UCH-1 (cell line): ENCODE data around the gene HTR1B.

DNA sequence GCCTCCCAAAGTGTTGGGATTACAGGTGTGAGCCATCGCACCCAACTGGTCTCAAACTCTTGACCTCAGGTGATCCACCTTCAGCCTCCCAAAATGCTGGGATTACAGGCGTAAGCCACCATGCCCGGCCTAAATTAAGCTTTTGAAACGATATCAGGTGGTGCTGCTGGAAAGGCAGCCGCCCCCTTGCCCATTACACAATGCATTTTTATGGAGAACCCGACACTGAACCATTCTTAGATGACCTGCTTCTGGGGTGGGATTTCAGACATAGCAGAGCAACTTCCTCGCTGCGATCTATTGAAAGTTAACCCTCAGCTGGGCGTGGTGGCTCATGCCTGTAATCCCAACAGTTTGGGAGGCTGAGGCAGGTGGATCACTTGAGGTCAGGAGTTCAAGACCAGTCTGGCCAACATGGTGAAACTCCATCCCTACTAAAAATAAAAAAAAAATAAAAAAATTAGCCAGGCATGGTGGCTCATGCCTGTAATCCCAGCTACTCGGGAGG is 14.3 kb downstream of the MTO1 start:
- RRBS, result no CpG with 5 or more reads among the region's 10 CpGs

DNA sequence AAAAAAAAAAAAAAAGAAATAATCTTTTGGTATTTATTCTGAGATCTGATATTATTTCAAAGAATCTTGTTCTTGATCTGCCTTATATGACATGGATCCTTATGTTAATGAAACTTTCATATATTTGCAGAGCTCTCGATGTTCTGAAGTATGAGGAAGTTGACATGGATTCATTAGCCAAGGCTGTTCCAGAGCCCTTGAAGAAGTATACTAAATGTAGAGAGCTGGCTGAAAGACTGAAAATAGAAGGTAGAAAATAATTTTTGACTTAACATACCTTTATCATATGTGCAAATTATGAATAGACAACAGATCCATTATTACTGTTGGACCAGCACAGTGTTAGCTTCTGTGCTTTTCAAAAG is 28.7 kb downstream of the EEF1A1 start:
- RRBS, result no CpG with 5 or more reads among the region's 1 CpG

DNA sequence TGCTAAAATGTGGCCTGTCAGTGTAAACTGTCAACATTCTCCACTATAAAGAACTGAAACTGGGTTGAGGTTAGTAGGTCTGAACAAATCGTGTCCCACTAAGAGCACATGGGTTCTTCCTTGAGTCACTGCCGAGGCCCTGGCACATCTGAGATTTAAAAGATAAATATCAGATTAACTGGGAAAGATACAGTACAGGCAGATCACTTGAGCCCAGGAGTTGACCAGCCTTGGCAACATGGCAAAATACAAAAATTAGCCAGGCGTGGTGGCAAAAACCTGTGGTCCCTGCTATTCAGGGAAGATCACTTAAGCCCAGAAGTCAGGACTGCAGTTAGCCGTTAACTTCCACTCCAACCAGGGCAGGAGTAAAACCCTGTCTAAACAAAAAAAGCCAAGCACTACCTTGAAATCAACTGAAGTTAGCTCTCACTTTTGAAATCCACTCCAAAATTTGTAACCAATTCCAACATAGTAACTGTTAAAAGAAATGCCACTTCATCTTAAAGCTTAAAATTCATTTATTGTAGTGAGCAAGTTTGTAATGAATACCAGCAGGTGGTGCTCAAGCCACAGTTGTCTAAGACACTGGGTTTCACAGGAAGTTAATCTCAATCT is 5.5 kb downstream of the EEF1A1 start:
- RRBS, result no CpG with 5 or more reads among the region's 4 CpGs

DNA sequence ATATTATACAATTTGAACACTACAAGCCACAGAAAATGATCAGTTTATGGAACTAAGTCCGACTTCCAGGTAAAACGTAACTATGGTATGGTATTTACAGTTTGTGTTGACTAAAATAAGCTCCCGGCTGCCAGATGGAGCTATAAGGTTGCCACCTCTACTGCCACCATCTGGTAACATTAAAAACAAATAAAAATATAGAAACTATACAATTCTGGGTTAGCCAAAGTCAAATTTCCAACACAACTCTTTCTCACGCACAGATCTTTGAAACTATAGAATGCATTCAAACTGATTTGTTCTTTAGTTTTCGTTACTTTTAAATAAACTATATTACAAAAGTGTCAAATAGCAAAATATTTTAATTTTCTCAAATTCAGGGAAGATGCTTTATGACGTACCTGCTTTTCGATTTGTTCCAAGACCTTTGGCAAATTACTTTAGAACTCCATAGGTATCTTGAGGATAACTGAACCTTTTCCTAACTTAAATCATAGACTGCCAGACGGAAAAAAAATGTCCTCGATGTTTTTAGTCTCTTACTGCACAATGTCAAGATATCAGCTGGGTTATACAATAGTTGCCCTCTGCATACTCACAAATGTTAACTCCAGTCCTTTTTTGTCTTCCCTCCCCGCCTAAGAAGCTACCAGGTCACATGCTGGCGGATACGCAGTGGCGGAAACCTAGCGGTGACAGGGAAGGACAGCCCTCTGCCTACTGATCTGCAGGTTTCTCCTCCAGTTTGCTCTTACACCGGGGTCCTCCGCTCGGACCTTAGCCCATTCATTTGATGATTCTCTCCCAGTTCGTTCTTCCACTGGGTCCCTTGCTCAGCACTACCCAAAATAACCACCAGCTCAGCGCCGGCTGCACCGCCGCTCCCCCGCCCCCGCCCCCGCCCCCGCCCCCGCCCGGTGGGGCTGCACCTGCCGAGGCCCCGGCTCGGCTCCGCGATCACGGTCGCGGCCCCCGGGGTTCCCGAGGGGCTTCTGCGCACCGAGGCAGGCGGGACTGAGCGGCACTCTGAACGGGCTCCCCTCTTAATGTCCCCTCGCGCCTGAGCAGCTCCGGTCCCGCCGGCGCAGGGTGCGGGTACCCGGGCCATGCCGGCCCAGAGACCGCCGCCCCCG is 810 bp downstream of the SLC17A5 start:
- RRBS, result 6% methylated on average over 14 of the region's 55 CpGs

DNA sequence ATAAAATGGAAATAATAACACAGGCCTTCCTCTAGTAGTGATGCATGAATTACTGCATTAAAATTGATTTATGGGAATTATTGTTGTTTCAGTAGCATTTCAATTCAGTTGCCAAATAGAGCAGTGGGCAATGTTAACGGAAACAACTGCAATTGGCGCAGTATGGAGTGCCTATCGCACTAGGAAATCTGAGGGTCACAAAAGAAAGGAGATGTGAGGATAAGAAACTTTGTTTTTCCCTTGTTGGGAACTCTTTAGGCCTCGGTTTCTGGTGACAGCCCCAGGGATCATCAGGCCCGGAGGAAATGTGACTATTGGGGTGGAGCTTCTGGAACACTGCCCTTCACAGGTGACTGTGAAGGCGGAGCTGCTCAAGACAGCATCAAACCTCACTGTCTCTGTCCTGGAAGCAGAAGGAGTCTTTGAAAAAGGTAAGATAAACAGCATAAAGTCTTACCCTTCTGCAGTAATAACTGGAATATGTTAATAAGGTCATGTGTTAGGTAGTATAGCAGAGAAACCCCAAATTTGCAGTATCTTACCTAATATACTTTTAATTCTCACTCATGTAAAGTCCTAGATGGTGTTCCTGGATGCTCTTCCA is 1.2 kb downstream of the CD109 start:
- RRBS, result no CpG with 5 or more reads among the region's 6 CpGs

DNA sequence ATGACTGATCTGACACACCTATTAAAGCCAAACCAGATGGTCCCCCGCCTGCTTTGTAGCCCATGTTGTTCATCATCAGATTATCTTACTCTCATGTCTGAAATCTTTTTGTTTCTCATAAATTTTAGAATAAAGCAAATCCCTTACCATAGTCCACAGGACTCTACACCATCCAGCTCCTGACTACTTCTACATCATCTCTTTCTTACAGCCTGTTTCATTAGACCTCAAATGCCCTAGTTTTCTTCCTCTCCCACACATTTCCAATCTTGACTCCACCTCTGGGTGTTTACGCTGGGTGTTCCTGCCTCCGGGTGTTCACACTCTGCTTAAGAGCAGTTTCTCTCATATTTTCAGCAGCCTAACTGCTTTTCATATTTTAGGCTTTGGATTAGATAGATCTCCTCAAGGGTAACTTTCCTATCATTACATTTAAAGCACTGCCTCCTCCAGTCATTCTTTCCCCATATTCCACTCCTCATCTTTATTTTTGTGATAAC is 399.6 kb downstream of the COL12A1 start:
- RRBS, result no CpG with 5 or more reads among the region's 3 CpGs

- RRBS, result no CpG with 5 or more reads among the region's 5 CpGs
Measured at GRCh38 chr6:75098635-75099217, 107.1 kb downstream of the COL12A1 start.

GRCh38 chr6:75201807-75202067 is 4.1 kb downstream of the COL12A1 start:
- RRBS, result 13% methylated on average over 2 of the region's 14 CpGs

DNA sequence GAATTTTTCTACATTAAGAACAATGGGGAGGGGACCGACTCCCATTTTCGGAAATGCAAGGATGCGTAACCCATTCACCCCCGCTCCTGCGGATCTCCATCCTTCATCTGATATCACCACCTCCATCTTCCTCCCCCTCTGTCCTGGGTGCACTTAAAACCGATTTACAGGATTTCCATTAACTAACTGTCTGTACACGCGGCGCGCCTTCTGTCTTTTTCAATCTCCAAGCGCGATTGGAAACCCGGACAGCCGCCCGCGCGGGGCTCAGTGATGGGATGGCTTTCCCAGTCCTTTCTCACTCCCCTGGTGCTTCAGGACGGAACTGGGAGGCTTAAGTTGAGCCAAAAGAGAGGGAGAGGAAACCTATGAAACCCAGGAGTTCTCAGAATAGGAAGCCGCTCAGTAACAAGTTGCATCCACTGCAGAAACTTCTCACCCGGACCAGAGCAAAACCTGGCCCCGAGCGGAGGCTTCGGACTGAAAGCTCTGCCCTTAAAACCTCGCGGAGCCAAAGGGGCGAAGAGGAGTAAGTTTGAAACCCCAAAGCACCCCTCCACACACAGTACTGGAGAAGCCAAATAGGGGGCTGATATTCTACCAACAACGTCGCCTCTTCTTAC is 667 bp upstream of the COL12A1 start:
- RRBS, result no CpG with 5 or more reads among the region's 28 CpGs

DNA sequence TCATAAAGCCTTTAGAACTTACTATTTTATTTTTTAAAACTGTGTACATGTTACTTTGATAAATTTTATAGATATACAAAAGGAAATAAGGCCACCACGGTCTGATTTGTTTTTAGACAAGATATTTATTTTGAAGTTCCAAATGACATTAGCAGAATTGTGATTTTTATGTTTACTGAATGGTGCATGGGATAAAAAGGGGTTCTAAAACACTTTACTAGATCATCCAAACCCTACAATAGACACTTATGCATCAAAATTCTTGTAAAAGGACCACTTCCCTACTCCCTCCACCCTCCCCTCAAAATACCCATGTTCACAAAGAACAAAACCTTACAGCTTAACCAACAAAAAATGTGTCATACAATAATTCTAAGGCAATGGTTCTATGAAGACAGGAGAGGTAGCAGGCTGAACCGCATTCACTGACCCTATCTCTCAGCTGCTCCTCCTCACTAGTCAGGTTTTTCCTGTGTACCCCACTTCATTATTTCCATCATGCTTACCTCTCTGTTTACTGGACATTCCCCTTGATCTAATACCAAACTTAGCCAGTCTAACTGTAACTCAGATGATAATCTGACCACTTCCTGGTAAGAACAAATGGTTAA is 9.3 kb upstream of the COX7A2 start:
- RRBS, result no CpG with 5 or more reads among the region's 2 CpGs

GRCh38 chr6:75331719-75332191 is 47.2 kb upstream of the TMEM30A start:
- RRBS, result no CpG with 5 or more reads among the region's 3 CpGs

- RRBS, result no CpG with 5 or more reads among the region's 11 CpGs
Measured at GRCh38 chr6:75345303-75345921, 60.8 kb upstream of the TMEM30A start.

DNA sequence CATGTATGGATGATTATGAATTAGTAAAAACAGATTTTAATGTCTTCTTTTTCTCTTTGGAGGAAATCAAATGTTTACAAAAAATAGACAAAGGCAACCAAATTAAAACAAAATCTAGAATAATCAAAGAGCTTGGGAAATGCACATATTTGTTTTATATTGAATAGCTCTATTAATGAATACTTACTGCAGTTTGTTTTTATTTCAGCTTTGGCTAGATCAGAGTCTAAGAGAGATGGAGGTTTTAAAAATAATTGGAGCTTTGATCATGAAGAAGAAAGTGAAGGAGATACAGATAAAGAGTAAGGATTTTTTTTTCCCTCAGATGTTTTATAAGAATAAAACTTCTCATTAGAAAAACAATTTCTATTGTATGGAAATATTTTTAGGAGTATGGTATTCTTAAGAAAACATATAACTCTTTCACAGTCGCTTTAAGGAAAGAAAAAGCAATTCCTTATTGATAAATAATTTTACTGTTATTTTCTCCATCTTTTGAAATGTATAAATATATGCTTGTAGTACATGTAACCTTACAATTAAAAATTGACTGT is 19.7 kb downstream of the SENP6 start:
- RRBS, result no CpG with 5 or more reads among the region's 1 CpG

DNA sequence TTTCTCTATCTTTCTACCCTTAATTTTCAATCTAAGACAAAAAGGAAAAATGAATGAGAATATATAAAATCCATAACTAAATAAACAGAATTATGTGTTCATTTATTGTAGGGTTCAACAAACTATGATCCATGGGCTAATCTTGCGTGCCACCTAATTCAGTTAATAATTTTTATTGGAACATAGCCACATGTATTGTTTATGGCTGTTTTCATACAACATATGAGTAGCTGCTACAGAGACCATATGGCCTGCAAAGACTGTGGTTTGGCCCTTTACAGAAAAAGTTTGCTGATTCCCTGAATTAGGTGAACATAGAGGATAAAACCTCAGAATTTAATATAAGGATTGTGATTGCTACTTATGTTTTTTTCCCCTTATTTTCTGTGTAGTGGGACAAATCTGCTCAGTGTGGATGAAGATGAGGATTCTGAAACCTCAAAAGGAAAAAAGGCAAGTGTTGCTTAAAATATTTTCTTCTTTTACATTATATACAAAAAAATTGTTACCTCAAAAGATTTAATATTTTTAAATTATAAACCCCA is 21.9 kb downstream of the SENP6 start:
- RRBS, result no CpG with 5 or more reads among the region's 1 CpG

- RRBS, result 2% methylated on average over 7 of the region's 18 CpGs
Measured at GRCh38 chr6:75749500-75749994, 508 bp downstream of the MYO6 start.

GRCh38 chr6:76774587-76775273 is 688.6 kb downstream of the HTR1B start:
- RRBS, result no CpG with 5 or more reads among the region's 6 CpGs

- RRBS, result no CpG with 5 or more reads among the region's 24 CpGs
Measured at GRCh38 chr6:76876731-76877310, 586.5 kb downstream of the HTR1B start.

GRCh38 chr6:77030988-77031683 is 432.2 kb downstream of the HTR1B start:
- RRBS, result no CpG with 5 or more reads among the region's 7 CpGs

DNA sequence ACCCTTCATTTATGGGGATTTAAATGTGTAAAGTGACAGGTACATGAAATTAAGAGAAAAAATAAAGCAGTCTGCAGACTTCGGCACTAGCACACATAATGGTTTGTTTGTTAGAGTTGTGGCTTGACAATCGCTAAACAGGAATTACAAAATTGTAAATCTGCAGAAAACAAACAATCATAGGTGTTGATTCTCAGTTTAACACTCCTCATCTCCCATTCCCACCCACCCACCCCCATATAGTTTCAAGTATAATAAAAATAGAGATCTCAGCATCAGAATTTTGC is 2.0 kb downstream of the HTR1B start:
- RRBS, result no CpG with 5 or more reads among the region's 2 CpGs

- RRBS, result no CpG with 5 or more reads among the region's 59 CpGs
Measured at GRCh38 chr6:77463294-77464182, at the start of gene HTR1B. Gene HTR1B, minus strand, starts transcription at chr6:77463491.